Metastatic Breast Carcinoma in the Brain (tissue), 10 donors: ENCODE results near the gene GTSE1.

- PRO-cap, 10 experiments: peak in 3 of 10 experiments; most common plus-strand start chr22:46107562 (in 2); most common minus-strand start chr22:46107159 (in 2)
These were observed 43.3 kb upstream of the PPARA start for GRCh38 chr22:46106789-46107757.

DNA sequence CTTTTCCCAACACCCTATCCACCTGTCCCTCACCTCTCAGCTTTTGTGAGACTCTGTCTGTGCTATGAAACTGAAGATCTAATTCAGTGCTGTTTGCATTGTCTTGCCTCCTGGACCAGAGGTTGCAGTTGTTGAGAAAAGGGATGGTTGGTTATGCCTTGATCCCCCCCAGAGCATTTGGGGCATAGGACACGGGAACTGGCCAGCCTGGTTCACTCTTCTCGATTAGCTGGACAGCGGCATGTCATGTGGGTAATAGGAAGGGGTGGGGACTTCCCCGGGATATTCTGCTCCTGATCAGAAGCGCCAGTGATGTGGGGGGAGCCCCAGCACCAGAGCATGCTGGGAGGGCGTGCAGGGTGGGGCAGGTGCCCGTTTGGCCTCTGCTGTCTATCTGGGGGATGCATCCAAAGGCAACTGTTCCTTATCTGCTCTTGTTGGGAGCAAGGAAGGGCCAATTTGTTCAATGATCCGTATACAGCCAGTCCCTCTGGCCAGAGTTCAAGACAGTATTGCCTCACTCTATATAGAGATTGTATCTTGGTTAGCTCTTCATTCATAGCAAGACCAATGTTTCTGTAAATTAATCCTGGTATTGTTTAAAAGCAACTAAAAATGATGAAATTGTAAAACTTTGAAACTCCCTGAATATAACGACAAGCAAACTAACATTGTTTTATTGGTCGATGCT lies 43.5 kb downstream of the PPARA start:
- PRO-cap, 10 experiments: peak in 1 of 10 experiments; most common minus-strand start position 227 of the sequence (in 1)

GRCh38 chr22:46231579-46232583 lies 18.2 kb downstream of the CDPF1 start:
- PRO-cap, 10 experiments: no peak in any of the 10 experiments

GRCh38 chr22:46262389-46263240 lies 528 bp downstream of the PKDREJ start:
- PRO-cap, 10 experiments: peak in 3 of 10 experiments; most common plus-strand start chr22:46262684 (in 3); most common minus-strand start chr22:46262596 (in 1)

DNA sequence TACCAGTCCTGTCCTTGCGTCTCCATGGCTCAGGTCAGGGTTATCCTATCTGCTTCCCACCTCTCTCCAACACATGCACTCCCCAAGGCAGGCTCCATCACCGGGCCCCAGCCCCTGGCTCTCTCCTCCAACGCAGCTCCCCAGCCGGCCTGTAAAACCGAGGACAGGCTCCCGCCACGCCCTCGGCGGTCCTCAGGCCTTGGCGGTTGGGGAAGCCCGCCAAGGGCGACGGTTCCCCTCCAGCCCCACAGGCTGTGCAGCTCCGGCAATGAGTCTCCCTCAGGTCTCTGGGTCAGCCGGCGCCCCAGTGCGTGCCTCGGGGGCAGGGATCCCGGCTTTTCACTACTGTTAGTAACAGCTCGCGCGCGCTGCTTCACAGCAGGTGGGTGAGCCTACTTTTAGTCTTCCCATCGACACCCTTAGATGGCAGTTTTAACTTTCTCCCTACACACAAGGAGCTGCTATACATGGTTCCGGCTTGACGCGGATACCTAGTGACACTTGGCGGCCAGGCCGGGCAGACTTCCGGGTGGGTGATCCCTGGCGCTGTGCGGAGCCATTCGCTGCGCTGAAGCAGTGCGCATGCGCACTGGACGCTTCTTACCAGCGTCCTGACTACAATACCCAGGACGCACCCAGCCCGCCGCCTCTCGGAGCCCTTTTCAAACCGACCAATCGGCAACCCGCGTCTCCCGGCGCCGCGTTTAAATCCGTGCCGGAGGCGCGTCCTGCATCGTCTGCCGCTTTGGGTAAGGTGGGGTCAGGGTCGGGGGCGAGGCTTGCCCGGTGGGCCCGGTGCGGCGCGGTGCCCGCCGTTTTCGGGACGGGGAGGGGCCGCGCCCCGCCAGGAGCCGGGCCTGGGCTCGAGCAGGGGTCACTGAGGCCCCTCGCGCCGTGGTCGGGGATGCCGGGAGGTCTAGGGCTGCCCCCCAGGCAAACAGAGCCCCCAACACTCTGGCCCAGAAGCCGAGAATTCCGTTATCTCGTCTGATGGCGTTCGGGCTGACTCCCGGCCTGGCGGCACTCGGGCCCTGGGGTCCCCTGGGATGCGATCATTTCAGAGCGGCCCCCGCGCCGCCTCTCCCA lies at the start of gene GTSE1:
TSS of gene GTSE1 (plus strand) at position 688 of the 1,086 bp plus-strand sequence.
- PRO-cap, 10 experiments: peak in 8 of 10 experiments; most common plus-strand start position 733 of the sequence (in 6); most common minus-strand start position 503 of the sequence (in 8)

DNA sequence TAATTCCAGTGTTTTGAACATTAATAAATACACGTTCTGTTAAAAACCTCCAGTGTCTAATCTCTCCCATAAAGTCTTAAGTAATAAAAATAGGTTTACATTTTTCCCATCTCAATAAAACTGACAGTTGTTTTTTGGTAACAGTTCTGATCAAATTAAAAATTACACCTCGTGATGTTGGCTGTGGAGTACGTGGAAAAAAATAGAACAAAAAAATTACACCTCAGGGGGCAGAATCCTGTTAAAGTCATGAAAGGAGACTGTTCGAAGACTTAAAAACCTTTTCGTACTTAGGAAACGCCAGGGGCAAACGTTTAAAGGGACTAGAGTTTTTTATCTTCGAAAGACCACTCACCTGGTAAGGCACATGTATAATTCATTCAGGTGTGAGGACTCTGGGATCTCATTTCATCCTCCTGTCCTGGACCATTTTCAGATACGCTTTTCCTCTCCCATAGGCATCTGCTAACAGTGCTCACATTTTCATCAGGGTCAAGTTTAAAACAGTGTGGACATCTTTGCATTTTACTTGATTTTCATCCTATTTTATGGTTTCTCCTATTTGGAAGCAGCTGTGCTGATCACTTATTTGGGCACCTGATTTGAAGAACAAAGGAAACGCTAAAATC lies 25.8 kb downstream of the TRMU start:
- PRO-cap, 10 experiments: no peak in any of the 10 experiments

GRCh38 chr22:46379373-46380613 lies 44.3 kb downstream of the TRMU start:
- PRO-cap, 10 experiments: peak in 1 of 10 experiments; most common plus-strand start chr22:46379460 (in 1); most common minus-strand start chr22:46379547 (in 1)

DNA sequence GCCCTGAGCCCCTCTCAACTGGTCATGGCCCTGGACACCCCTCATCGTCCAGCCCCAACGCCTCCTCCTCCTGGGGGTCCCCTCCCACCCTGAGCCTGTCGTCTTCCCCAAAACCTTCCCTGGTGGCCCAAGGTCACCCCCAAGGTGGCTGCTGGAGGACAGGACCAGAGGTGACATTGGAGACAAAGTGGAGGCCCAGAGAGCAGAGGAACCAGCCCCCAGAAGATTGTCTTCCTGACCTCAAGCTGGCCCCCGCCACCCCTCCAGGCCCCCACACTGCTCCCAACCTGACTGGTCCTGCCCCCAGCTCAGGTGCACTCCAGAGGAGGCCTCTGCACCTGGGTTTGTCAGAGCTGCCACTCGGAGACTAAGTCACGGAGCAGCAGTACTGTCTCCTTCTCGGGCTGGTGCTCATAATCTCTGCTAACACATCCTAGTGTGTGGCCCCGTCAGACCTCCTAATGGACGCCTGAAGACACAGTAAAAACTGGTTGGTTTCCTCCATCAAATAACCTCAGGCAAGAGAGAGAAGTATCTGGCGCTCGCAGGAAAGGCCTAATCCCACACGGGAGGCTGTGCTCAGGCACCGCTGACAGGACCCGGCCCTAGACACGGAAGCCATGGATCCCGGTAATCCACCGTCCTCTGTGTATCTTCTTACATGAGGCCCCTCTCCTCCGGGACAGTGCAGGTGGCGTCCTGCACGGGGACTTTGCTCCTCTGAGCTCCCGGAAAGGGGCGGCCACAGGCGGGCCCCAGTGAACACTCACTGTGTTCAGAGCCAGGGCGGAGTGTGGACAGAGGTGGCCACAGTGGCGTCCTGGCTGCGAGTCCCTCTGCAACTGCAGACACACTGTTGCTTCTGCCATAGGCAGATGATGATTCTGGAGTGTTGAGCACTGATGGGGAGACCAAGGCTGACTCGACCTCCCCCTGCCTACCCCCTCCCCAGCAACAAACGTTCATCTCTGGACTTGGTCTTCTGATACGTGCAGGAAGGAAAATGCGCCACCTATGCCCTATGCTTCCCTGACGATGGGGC lies 95.3 kb downstream of the TRMU start:
- PRO-cap, 10 experiments: peak in 2 of 10 experiments; most common plus-strand start position 608 of the sequence (in 1); most common minus-strand start position 422 of the sequence (in 1)

- PRO-cap, 10 experiments: no peak in any of the 10 experiments
These were observed 11.4 kb upstream of the CELSR1 start for GRCh38 chr22:46548793-46549171.

GRCh38 chr22:46573000-46573592 lies 35.7 kb upstream of the CELSR1 start:
- PRO-cap, 10 experiments: peak in 1 of 10 experiments; most common minus-strand start chr22:46573498 (in 1)

DNA sequence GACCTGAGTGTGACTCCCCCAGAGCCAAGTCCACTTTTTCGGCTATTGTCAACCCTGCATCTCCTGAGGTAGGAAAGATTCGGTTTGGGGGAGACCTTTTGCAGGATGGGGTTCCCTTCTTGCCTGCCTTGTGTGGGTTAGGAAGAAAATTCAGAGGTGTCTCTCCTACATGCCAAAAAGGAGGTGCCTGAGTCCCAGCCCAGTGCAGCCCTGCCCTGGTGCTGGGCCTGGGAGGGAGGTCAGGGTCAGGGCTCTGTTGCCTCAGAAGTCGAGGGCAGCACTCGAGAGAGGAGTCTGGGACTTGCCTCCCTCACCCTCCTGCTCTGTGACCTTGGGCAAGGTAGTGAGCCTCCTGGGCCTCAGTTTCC lies 40.6 kb upstream of the CELSR1 start:
- PRO-cap, 10 experiments: peak in 2 of 10 experiments; most common plus-strand start position 264 of the sequence (in 2); most common minus-strand start position 212 of the sequence (in 1)

- PRO-cap, 10 experiments: peak in 6 of 10 experiments; most common plus-strand start chr22:46579083 (in 1); most common minus-strand start chr22:46579022 (in 4)
These were observed 41.3 kb upstream of the GRAMD4 start for GRCh38 chr22:46578524-46579719.

DNA sequence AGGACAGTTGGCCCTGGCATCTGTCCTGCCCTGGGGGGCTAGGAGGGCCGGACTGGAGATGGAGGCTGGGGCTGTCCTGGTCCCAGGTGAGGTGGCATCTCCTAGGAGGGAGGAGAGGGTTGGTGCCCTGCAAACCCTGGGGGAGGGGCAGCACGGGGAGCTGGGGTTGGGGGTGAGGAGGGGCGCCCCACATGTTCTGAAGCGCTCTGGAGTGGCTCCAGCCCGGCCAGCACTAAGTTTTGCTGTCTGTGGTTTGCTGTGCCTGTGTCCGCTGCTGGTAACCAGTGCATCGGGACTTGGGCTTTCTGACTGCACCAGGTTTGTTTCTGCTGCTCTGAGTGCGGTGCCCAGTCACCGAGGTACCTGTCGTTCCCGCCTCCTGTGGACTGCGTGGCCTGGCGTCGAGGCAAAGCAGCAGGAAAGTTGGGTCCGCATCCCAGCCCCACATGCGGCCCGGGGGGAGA lies 25.5 kb upstream of the GRAMD4 start:
- PRO-cap, 10 experiments: no peak in any of the 10 experiments

GRCh38 chr22:46595905-46596481 lies 24.2 kb upstream of the GRAMD4 start:
- PRO-cap, 10 experiments: peak in 1 of 10 experiments; most common plus-strand start chr22:46596304 (in 1); most common minus-strand start chr22:46596172 (in 1)

GRCh38 chr22:46596918-46597368 lies 23.2 kb upstream of the GRAMD4 start:
- PRO-cap, 10 experiments: peak in 2 of 10 experiments; most common plus-strand start chr22:46597083 (in 1); most common minus-strand start chr22:46596982 (in 1)

DNA sequence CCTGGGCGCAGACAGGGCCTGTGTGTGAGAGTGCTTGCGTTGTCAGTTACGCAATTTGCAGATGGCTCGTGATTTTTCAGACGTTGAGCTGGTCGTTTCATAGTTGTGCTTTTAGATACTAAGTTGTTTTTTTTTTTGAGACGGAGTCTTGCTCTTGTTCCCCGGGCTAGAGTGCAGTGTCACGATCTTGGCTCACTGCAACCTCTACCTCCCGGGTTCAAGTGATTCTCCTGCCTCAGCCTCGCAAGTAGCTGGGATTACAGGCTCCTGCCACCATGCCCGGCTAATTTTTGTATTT lies 21.0 kb upstream of the GRAMD4 start:
- PRO-cap, 10 experiments: no peak in any of the 10 experiments

- PRO-cap, 10 experiments: no peak in any of the 10 experiments
These were observed 5.9 kb upstream of the GRAMD4 start for GRCh38 chr22:46614055-46614876.

GRCh38 chr22:46646874-46647292 lies 26.7 kb downstream of the GRAMD4 start:
- PRO-cap, 10 experiments: peak in 1 of 10 experiments; most common plus-strand start chr22:46647197 (in 1)

GRCh38 chr22:46673492-46673971 lies 53.3 kb downstream of the GRAMD4 start:
- PRO-cap, 10 experiments: no peak in any of the 10 experiments

DNA sequence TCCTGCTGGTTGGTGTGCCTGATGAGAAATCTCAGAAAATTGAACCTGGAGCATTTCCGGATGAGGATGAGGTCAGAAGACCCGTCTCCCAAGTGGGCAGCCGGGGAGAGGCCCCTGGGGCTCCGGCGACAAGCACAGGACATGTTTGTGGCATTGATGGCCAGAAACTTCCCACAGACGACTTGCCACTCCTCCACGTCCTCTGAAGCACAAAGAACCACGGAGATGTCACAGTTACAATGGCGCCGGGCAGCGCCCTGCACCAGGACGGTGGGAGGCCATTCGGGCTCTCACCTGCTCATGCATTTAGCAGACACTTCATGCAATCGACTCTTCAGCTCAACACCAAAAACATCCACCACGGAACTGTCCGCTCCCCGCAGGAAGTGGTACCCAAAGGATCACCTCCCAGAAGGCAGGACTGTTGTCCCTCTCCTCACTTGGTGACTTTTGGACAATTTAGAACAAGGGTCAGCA lies 46.4 kb downstream of the CERK start:
- PRO-cap, 10 experiments: no peak in any of the 10 experiments